Endothelial cell (in vitro differentiated cells): ENCODE results near the genes TEX13C, HPRT1 and PABIR3.

DNA sequence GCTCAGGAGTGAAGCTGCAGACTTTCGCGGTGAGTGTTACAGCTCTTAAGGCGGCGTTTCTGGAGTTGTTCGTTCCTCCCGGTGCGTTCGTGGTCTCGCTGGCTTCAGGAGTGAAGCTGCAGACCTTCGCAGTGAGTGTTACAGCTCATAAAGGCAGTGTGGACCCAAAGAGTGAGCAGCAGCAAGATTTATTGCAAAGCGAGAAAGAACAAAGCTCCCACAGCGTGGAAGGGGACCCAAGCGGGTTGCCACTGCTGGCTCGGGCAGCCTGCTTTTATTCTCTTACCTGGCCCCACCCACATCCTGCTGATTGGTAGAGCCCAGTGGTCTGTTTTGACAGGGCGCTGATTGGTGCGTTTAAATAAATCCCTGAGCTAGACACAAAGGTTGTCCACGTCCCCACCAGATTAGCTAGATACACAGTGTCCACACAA is 164.9 kb upstream of the TEX13C start:
- PRO-cap = no peak

GRCh38 chrX:125202510-125202926 is 117.2 kb upstream of the TEX13C start:
- PRO-cap = no peak

DNA sequence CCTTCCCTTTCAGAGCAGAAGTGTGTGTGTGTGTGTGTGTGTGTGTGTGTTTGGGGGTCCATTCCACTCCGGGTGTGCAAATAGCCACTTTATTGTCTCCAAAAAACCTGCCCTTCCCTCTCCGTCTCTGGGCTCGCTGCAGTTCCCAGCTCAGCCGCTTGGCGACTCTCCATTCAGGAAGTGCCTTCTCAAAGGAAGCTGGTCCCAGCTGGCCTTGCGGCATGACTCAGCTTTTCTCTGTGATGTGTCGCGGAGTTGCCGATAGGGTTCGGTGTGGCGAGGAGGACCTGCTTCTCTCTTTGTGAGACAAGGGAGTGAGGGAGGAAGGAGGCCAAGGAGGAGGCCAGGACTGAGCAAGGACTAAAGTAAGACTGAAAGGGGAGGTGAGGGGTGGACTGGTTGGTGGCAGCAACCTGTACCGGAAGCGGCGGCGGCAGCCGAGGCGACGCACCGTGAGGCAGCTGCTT is at the start of gene TEX13C:
Gene TEX13C (plus strand): TSS at position 237 of the 467 bp plus-strand sequence.
- PRO-cap = no peak

- PRO-cap = no peak
Measured at GRCh38 chrX:126985871-126986431, 166.4 kb downstream of the PRR32 start.

DNA sequence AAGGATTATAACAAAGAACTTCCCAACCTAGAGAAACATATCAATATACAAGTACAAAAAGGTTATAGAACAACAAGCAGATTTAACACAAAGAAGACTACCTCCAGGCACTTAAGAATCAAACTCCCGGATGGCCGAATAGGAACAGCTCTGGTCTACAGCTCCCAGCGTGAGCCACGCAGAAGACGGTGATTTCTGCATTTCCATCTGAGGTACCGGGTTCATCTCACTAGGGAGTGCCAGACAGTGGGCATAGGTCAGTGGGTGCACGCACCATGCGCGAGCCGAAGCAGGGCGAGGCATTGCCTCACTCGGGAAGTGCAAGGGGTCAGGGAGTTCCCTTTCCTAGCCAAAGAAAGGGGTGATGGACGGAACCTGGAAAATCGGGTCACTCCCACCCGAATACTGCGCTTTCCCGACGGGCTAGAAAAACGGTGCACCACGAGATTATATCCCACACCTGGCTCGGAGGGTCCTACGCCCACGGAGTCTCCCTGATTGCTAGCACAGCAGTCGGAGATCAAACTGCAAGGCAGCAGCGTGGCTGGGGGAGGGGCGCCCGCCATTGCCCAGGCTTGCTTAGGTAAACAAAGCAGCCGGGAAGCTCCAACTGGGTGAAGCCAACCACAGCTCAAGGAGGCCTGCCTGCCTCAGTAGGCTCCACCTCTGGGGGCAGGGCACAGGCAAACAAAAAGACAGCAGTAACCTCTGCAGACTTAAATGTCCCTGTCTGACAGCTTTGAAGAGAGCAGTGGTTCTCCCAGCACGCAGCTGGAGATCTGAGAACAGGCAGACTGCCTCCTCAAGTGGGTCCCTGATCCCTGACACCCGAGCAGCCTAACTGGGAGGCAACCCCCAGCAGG is 186.1 kb downstream of the SMARCA1 start:
- PRO-cap = no peak

GRCh38 chrX:129522637-129523196 is 573 bp downstream of the SMARCA1 start:
- PRO-cap = unidirectional peak, plus-strand start at chrX:129522785; bidirectional peak, plus-strand start at chrX:129522883, minus-strand start at chrX:129522878; bidirectional peak, plus-strand start at chrX:129523023, minus-strand start at chrX:129523096

DNA sequence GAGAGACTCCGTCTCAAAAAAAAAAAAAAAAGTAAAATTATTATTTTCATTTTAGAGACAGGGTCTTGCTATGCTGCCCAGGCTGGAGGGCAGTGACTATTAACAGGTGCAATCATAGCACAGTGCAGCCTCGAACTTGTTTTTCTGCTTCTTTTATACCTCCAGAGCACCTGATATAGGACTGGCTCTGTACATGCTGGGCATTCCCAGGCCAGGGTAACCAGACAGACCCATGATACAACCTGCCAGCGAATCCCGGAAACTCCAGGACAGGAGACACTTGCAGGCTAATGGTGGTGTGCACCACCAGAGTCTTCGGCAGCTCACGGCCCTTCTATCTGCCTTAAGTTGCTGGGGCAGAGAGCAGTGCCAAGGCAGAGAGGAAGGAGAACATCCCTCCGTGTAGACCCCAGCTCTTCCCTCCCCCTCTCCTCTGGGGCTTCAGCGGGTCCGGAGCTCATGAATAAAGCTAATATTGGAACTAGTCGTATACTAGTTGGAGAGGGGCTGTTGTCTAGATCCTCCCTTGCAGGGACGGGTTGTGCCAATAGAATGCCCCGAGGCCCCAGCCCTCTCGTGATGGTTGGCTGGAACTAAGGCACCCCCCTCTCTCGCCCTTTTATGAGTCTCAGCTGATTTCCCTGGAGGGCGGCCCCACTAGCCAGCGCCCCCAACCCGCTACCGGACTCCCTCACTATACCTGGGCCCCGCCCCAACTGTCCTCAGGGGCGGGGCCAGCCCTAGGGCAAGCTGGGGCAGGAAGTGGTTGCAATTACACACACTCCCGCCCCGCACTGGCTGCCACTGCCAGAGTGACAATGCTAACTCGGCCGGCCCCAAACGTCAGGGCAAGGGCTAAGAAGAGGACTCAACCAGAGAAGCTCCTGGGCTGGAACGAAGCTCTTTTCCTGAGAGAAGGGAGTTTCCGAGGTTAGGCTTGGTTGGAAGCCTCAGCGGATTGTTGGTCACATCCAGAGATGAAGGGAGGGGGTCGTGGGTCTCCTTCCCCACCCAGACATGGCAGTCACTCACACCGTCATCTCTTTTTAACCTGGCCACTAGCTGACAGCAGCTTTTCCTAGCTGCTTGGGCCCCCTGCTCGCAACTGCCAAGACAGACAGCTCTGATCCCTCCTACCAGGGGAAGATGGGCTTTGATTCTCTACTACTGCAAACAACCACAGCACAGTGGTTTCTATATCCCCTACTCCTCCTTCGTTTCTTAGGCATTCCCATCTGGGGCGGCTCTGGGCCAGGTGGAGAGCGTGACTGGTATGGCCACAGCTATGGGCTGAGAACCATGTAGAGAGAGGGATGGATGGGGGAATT is 21.3 kb upstream of the BCORL1 start:
- PRO-cap = unidirectional peak, plus-strand start at position 839 of the sequence

DNA sequence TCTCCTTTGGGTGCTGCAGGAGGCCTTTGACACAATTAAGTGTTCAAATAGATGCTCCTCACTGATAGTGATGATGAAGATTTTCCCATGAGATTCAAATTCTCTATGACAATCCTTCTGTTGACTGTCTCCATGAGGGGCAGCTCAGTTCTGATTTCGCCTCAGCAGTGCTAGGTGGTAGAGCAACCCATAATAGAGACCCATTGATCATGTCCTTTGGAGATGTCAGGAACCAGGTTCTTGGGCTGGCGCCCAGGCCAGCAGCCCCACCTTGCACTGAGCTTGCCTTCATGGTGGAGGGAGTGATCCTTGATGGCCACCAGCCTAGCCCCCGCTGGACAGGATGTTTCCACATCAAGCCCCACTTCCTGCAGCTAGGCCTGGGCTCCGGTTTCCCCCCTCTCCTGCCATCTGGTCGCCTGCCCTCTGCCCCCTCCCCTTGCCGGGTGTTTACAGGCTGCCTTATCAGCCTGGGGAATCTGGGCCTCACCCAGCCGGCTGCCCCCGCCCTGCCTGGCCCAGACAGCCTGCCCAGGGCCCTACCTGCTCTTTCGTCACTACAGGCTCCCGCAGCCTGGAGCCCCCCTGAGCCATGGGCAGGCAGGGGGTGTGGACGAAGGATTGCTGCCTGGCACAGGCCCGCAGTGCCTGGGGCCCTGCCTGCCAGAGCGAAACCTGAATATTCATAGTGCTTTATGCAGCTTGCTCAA is 12.6 kb downstream of the ELF4 start:
- PRO-cap = unidirectional peak, minus-strand start at position 278 of the sequence; unidirectional peak, minus-strand start at position 314 of the sequence

DNA sequence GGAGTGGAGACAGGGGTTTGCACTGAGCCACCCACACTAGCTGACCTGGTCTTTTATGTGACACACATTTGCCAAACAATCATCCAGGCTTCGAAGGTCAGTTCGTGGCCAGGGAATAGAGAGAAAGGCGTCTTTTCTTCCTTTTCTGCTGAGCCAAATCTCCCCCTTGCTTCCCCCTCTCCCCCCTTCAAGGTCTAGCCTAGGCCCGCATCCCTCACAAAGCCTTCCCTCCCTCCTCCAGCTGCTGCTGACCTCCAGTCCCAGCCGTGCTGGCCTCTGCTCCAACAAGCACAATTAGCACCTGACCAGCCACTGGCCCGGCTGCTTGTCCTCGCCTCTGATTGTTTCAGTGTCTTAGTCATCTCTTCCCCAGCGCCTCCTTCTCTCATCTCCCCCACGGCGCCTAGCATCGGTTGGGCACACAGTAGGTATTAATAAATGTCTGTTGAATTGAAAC is 4.3 kb downstream of the ELF4 start:
- PRO-cap = no peak

DNA sequence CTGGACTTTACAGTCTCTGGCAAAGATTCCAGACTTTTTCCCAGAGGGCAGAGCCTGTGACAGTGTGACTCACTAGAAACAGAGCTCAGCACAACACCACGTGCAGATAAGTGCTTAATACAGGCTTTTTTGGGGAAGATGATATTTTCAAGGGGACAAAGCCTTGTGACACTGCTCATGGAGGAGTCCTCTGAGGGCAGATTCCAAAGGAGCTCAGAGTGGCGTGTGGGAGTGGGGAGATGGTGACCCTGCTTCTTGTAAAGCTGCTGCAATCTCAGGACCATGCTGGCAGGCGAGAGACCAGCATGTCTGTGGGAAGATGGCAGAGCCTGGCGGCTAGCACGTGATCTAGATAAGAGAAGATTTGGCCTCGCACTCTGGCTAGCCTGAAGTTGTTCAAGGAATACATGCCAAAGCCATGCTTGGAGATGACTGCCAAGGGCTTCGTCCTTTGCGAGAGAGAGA is 2.4 kb downstream of the RAB33A start:
- PRO-cap = no peak

- PRO-cap = no peak
Measured at GRCh38 chrX:130848405-130848664, 54.7 kb downstream of the ENOX2 start.

DNA sequence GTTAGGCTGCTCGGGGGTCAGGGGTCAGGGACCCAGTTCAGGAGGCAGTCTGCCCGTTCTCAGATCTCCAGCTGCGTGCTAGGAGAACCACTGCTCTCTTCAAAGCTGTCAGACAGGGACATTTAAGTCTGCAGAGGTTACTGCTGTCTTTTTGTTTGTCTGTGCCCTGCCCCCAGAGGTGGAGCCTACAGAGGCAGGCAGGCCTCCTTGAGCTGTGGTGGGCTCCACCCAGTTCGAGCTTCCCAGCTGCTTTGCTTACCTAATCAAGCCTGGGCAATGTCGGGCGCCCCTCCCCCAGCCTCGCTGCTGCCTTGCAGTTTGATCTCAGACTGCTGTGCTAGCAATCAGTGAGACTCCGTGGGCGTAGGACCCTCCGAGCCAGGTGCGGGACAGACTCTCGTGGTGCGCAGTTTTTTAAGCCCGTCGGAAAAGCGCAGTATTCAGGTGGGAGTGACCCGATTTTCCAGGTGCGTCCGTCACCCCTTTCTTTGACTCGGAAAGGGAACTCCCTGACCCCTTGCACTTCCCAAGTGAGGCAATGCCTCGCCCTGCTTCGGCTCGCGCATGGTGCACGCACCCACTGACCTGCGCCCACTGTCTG is 99.5 kb downstream of the ARHGAP36 start:
- PRO-cap = unidirectional peak, plus-strand start at position 364 of the sequence

GRCh38 chrX:131729163-131729904 is 185.5 kb downstream of the OR13H1 start:
- PRO-cap = no peak

- PRO-cap = unidirectional peak, plus-strand start at chrX:131828153; unidirectional peak, plus-strand start at chrX:131828273; unidirectional peak, plus-strand start at chrX:131828294
Measured at GRCh38 chrX:131828061-131828417, 195.1 kb upstream of the STK26 start.

DNA sequence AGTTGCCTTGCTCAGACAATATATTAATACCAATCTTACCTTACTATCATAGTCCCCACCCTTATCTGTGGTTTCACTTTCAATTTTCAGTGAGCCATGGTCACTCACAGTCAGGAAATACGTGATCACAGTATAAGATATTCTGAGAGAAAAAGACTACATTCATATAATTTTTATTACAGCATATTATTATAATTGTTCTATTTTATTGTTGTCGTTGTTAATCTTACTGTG is 102.4 kb downstream of the HS6ST2 start:
- PRO-cap = no peak

DNA sequence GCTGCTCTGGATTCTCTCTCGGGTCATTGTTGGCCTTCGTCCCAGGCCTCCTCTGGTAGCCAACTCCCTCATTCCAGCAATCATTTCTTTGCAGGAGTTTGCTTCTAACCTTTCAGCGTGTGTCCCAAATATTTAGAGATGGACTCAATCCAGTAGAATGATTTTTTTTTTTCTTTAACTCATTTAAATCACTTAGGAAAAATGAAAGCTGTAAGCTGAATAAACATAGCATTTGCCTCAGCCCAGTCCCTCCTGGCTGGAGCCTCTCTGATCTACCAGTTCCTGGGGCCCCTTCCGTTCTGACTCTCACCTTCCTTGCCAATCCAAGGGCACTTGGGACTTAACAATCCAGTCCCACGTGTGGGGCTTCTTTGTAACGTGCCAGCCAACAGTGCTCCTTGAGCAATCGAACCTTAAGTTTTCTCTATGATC is 80.3 kb upstream of the GPC4 start:
- PRO-cap = no peak

DNA sequence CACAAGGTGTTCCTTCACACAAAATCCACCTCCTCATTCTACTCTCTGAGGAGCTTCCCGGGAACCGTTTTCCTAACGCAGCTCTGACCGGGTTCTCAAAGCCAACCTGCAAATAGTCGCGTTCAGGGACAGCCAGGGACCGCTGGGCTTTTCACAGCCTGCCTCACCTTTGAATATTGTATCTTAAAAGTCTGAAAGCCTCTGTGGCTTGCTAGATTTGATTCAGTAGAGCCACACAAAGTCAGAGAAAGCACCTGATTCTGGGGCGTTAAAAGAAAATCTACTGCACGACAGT is 726 bp upstream of the GPC3 start:
- PRO-cap = no peak

DNA sequence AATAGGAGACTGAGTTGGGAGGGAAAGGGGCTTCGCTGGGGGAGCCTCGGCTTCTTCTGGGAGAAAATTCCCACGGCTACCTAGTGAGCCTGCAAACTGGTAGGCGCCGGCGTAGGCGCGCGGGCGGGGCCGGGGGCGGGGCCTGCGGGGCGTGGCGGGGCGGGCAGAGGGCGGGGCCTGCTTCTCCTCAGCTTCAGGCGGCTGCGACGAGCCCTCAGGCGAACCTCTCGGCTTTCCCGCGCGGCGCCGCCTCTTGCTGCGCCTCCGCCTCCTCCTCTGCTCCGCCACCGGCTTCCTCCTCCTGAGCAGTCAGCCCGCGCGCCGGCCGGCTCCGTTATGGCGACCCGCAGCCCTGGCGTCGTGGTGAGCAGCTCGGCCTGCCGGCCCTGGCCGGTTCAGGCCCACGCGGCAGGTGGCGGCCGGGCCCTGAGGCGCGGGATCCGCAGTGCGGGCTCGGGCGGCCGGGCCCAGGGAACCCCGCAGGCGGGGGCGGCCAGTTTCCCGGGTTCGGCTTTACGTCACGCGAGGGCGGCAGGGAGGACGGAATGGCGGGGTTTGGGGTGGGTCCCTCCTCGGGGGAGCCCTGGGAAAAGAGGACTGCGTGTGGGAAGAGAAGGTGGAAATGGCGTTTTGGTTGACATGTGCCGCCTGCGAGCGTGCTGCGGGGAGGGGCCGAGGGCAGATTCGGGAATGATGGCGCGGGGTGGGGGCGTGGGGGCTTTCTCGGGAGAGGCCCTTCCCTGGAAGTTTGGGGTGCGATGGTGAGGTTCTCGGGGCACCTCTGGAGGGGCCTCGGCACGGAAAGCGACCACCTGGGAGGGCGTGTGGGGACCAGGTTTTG is at the start of gene HPRT1:
Gene HPRT1 (plus strand): TSS at position 190 of the 841 bp plus-strand sequence.
- PRO-cap = bidirectional peak, plus-strand start at position 233 of the sequence, minus-strand start at position 74 of the sequence; bidirectional peak, plus-strand start at position 537 of the sequence, minus-strand start at position 447 of the sequence

DNA sequence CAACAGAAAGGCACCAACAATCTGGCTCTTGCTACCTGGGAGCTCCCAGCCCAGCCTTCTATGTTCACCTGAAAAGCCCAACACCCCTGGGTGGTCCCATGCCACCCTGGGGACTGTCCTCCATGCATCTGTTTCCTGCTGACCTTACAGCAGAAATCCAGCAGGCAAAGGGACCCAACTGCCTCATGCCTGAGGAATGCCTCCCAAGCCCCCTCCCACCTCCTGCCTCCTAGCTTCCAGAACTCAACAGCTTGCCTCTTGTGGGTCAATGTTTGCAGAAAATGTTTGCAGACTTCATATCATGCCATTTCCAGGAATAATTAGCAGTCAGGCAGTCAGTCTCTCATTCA is 11.8 kb upstream of the PLAC1 start:
- PRO-cap = no peak

DNA sequence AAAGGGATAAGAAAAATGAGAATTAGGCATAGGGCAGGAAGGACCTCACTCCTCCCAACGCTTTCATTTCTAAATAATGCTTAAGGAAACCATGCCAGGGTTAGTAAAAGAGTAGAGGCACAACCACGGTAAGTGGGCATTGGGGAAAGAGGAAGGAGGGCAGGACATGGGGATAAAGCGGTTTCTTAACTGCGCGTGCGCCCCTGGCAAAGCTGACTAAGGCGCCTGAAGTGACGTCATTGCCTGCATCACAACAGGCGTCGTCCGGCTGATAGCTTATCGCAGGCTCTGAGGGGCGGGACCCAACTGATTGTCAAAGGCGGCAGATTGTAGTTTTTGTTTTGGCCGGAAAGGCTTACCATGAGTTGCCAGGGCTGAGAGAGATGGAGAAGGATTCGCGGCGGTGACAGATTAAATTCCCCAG is at the start of gene PABIR3:
Gene PABIR3 (plus strand): TSS at position 339 of the 424 bp plus-strand sequence.
- PRO-cap = bidirectional peak, plus-strand start at position 339 of the sequence, minus-strand start at position 179 of the sequence